ENCODE measurements around the gene MESP1.

GRCh38 chr15:89157867-89158533 is 63.4 kb downstream of the RLBP1 start:
- PRO-cap = no peak

DNA sequence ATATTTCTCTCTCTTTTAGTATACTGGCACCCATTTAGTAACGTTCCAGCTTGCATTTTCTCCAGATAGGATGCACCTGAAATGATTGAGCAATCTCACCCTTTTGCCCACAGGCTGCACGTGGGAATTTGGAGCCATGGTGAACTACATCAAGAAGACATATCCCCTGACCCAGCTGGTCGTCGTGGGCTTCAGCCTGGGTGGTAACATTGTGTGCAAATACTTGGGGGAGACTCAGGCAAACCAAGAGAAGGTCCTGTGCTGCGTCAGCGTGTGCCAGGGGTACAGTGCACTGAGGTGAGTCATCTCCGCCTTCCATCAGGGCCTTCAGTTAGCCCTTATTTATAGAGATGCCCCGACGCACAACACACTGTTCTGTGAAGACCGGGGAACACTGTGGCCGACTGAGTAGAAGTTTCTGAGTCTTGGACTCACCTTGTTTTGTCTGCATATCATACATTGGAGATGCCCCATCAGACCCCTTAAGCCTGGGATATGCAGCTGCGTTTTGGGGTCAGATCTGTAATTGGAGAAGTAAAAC is 45.6 kb downstream of the RLBP1 start:
- PRO-cap = no peak

GRCh38 chr15:89196677-89197455 is 24.5 kb downstream of the RLBP1 start:
- PRO-cap = no peak

- PRO-cap = no peak
Measured at GRCh38 chr15:89401550-89402409, 67.2 kb upstream of the POLG start.

- PRO-cap = no peak
Measured at GRCh38 chr15:89462297-89463117, 33.9 kb downstream of the RHCG start.

GRCh38 chr15:89587704-89588333 is 12.6 kb downstream of the TICRR start:
- PRO-cap = no peak

- PRO-cap = no peak
Measured at GRCh38 chr15:89631533-89632479, 23.5 kb downstream of the KIF7 start.

DNA sequence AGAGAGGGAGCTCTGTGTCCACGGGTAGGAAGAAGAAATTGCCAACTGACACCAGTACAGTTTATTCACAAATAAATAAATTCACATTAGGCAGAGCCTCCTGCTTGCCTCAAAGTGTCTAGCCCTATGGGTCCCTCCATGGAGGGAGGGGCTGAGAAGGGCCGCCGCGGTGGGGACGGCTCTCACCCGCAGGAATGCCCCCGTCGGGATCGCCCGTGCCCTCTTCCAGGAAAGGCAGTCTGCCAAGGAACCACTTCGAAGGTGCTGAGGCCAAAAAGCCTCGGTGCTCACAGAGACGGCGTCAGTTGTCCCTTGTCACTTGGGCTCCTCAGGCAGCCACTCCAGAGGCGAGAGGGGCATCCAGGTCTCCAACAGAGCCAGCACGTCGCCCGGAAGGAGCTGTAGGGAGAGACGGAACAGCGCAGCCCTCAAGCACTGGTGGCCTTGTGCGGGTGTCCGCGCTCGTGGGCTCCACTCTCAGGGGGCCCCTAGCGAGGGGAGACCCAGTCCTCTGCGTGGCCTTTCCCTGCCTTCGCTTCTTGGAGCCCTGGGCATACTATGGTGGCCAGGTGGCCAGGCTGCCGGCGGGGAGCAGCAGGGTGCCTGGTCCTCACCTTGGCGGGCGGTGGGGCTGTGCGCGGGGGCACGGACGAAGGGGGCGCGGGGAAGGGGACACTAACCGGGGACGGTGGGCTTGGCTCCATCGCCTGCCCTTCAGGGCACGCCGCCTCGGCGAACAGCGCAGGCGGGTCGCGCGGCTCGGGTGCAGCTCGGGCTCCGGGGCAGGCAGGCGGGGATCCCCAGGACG is 1.0 kb downstream of the MESP1 start:
- PRO-cap = no peak

- PRO-cap = bidirectional peak, plus-strand start at chr15:89750968, minus-strand start at chr15:89750799
Measured at GRCh38 chr15:89750697-89751707, at the start of gene MESP1. Gene MESP1, minus strand, starts transcription at chr15:89751249.

GRCh38 chr15:89851754-89852288 is 37.2 kb upstream of the ANPEP start:
- PRO-cap = bidirectional peak, plus-strand start at chr15:89852020, minus-strand start at chr15:89851898

DNA sequence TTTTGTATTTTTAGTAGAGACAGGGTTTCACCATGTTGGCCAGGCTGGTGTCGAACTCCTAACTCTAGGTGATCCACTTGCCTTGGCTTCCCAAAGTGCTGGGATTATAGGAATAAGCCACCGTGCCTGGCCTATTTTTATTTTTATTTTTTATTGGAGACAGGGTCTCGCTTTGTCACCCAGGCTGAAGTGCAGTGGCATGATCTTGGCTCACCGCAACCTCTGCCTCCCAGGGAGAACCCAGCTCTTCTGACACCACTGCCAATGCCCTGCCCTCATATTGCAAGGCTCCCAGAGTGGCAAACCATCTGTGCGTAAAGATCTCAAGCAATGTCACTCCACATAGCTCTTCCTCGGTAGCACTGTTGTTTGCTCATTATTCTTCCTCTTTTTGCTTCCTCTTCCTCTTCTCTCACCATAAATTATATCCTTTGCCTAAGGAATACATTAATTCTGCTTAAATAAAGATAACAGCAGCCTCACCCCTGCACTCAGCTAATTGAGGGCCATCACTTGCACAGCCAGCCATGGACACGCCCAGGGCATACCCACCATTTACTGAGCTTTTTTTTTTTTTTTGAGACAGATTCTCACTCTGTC is 26.6 kb upstream of the ZNF710 start:
- PRO-cap = no peak

GRCh38 chr15:90000062-90000465 is 1.1 kb upstream of the ZNF710 start:
- PRO-cap = no peak

GRCh38 chr15:90029077-90029449 is 27.9 kb downstream of the ZNF710 start:
- PRO-cap = bidirectional peak, plus-strand start at chr15:90029257, minus-strand start at chr15:90029128

GRCh38 chr15:90038452-90039047 is 37.4 kb downstream of the ZNF710 start:
- PRO-cap = no peak

DNA sequence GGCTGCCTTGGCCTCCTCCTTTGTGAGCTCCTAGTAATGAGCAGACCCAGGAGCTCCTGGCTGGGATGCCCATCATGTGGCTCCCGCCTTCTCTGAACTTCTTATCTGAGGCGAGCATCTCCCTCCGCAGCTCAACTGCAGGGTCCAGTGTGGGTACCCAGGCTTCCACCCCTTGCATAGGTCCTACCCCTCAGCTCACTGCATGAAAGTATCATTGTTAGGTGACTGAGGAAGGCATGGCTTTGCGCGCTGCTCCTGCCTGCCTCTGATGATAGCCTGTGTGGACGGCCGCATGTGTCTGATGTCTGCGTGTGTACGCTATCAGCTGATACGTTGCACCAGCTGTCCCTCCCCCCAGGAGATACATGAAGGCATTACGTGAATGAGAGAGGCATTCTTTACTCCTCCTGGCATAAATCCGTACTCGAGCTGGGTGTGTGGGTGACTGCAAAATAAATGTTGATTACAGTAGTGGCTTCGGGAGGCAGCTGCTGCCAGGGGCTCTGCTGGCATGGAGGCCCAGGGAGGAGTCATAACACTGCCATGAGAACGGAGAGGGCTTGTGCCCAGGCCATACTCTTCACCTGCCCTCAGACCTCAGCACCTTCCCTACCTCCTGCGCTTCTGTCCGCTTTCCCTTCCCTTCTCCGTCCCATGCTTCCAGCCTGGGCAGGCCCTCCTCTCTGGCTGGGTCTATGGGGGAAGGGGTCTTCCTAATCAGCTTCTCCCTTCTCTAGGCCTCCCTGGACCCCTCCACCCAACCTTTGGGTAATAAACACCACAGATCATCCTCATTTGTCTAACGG is 48.8 kb downstream of the ZNF710 start:
- PRO-cap = no peak

- PRO-cap = no peak
Measured at GRCh38 chr15:90106464-90107231, 4.4 kb upstream of the IDH2 start.

GRCh38 chr15:90151949-90152722 is 49.0 kb upstream of the SEMA4B start:
- PRO-cap = no peak

DNA sequence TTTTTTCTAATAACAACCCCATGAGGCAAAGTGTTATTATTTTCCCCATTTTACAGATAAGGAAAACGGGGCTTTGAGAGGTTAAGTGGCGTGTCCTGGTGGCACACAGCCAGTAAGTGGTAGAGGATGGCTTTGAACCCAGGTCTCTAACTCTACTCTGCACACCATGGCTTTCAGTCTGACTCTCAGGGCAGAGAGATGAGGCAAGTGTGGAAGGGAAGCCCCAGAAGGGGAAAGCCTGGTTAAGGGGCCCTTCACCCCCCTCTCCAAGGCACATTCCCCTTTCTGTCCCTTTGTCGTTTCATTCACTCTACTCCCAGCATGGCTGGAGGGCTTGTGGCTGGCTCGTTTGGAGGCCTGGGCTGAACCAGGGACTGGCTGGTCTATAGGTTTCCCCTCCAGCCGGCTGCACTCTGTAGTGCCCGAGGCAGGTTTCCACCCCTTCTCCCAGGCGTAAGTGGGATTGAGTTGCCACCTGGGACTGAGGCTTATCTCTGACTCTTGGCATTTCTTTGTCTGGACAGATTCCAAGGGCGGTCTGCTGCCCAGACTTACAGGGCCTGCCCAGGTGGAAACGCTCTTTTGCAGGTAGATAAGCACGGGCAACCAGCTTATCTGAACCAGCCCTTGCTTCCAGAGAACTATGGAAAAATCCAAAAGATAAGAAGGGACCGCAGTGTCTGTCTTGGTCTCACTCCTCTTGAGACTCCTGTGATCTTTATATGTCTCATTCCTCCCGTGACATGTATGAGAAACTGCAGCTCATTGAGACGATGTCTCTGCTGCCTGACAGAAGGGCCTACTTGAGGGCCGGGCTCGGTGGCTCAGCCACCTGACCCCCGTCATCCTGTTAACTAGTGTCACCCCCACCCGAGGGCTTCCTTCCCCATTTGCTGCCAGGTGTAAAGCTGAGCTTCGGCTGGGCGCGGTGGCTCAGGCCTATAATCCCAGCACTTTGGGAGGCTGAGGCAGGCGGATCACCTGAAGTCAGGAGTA is 12.3 kb downstream of the SEMA4B start:
- PRO-cap = bidirectional peak, plus-strand start at position 730 of the sequence, minus-strand start at position 449 of the sequence

GRCh38 chr15:90346443-90346804 is 5.7 kb upstream of the ZNF774 start:
- PRO-cap = no peak

GRCh38 chr15:90387471-90388083 is 465 bp upstream of the IQGAP1 start:
- PRO-cap = bidirectional peak, plus-strand start at chr15:90388277, minus-strand start at chr15:90387931